Uterus (tissue), 7 donors: ENCODE data around the genes CACNA1C, NRIP2 and TULP3.

- PRO-cap, 4 experiments, result no peak in any of the 4 experiments
- RAMPAGE, long total RNA, 2 experiments, result start-site peak on the plus strand in 1 of 2 experiments, at chr12:1784314-1784536 at its widest, 9 reads per replicate
- RRBS, result no CpG with 5 or more reads among the region's 2 CpGs
Observed at GRCh38 chr12:1784085-1784708, 36.2 kb upstream of the LRTM2 start.

- PRO-cap, 4 experiments, result no peak in any of the 4 experiments
- RAMPAGE, long total RNA, 2 experiments, result no peak in any of the 2 experiments
- RRBS, result no CpG with 5 or more reads among the region's 4 CpGs
Observed at GRCh38 chr12:1787592-1787999, 32.8 kb upstream of the LRTM2 start.

GRCh38 chr12:1933193-1933763 lies 14.8 kb upstream of the CACNA2D4 start:
- PRO-cap, 4 experiments, result peak in 1 of 4 experiments; most common plus-strand start chr12:1933529 (in 1); most common minus-strand start chr12:1933401 (in 1)
- RAMPAGE, long total RNA, 2 experiments, result no peak in any of the 2 experiments
- RRBS, result no CpG with 5 or more reads among the region's 15 CpGs

DNA sequence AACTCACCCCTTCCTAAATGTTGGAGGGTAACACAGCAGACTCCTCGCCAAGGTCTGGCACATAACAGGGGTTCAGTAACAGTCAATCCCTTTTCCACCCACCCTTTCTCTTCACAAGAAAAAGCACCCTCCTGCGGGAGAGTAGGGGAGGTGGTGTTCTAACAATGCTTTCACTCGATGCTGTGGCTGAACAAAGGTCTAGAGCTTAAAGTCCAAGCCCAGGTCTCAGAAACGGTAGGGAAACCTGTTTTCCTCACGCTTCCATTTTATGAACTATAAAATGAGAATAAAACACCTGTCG lies 20.8 kb upstream of the CACNA2D4 start:
- PRO-cap, 4 experiments, result no peak in any of the 4 experiments
- RAMPAGE, long total RNA, 2 experiments, result no peak in any of the 2 experiments
- RRBS, result no CpG with 5 or more reads among the region's 6 CpGs

GRCh38 chr12:2052915-2053700 lies at the start of gene CACNA1C:
Gene CACNA1C, plus strand, starts transcription at chr12:2052987.
- PRO-cap, 4 experiments, result peak in 4 of 4 experiments; most common plus-strand start chr12:2053260 (in 3); most common minus-strand start chr12:2053262 (in 2)
- RAMPAGE, long total RNA, 2 experiments, result start-site peak on the plus strand in 1 of 2 experiments, at chr12:2053276-2053337 at its widest, 31 reads per replicate
- RRBS, result 2% methylated on average over 38 of the region's 77 CpGs

DNA sequence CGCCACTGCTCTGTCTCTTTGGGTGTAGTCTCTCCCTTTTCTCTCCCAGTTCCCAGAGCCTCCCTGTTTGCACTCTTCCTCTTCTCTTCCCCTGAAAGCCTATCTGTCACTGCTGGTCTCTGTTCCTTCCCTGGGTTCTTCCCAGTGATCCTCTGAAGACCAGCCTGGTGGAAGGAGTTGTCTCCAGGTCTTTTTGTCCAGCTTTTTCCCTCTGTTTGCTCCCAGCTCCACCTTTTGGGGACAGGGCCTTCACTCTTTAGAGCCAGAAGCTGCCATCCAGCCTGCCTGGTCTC lies 1.9 kb downstream of the CACNA1C start:
- PRO-cap, 4 experiments, result peak in 1 of 4 experiments; most common minus-strand start position 154 of the sequence (in 1)
- RAMPAGE, long total RNA, 2 experiments, result no peak in any of the 2 experiments
- RRBS, result no CpG with 5 or more reads among the region's 1 CpG

- PRO-cap, 4 experiments, result no peak in any of the 4 experiments
- RAMPAGE, long total RNA, 2 experiments, result no peak in any of the 2 experiments
- RRBS, result no CpG with 5 or more reads among the region's 7 CpGs
Observed at GRCh38 chr12:2187000-2187595, 134.3 kb downstream of the CACNA1C start.

DNA sequence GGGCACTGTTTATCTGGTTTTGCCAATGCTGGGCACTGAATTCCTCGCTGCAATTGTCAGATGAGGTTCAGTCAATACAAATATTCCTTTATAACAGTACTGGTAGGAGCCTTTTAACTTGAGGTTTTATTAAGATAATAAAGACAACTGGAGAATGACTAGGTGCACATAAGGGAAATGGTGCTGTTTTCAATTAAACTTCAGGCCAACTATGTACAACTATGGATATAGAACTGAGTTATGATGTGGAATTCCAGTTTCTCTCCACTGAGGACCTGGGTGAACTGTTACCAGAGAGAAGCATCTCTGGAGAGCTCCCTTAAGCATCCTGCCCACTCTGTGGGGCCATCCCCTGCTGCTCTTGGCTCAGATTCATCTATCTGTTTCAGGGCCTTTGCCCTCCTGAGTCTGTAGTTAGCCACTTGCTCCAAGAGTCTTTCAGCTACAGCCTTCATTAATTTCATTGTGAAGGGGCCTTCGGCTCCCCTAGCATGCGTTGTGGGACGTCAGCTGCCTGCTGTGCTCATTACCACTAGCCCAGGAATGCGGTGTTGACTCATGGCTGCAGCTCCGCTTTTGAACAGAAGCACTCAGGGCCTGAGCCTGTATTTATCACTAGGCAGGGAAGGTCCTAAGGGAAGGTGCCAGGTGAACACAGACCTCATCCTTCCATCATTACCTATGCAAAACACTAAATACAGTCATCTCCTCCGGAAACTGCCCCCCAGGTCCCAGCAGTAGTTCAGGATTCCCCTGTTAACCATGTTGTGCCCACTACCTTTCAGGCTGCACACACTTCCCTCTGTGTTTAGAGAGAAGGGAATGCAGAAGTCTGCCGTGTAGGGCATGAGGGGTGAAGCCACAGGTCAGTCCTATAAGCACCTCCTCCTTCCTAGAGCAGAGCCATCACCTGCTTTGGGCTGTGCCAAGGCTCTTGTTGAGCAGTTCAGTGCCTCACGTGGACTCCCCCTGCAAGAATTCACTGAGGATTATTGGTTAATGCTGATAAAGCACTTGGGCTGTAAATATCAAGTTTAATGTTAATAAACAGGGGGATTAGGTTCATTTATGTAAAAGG lies 191.3 kb downstream of the CACNA1C start:
- PRO-cap, 4 experiments, result no peak in any of the 4 experiments
- RAMPAGE, long total RNA, 2 experiments, result start-site peak on the plus strand in 1 of 2 experiments, centred at position 401 of the sequence, 12 reads per replicate
- RRBS, result no CpG with 5 or more reads among the region's 9 CpGs

DNA sequence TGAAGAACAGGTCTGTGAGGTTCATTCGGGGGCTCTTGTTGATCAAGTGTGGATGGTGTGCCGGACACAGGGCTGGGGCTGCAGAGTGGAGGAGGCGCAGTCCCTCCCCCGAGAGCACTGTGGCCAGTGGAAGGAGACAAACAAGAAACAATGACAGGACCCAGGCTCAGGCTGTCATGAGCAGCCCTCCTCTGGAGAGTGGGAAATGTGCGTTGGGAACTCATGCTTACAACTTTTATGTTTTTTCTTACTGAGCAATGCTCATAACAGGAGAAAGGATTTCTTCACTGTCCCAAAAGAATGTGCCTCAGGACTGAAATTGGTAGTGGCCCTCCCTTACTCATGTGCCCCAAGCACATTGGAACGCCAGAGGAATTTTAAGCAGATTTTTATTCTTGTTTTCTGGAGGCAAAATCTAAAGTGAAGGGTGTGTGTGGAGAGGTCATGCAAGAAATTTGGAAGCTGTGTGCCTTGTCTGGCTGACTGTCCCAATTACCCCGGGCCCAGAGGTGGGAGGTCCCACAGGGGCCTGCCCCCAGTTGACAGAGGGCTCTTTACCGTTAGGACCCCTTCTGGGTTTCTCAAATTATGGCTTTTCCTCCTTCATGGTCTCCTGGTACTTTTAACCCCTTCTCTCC lies 233.9 kb downstream of the CACNA1C start:
- PRO-cap, 4 experiments, result no peak in any of the 4 experiments
- RAMPAGE, long total RNA, 2 experiments, result no peak in any of the 2 experiments
- RRBS, result no CpG with 5 or more reads among the region's 8 CpGs

GRCh38 chr12:2287201-2287617 lies 234.4 kb downstream of the CACNA1C start:
- PRO-cap, 4 experiments, result no peak in any of the 4 experiments
- RAMPAGE, long total RNA, 2 experiments, result no peak in any of the 2 experiments
- RRBS, result no CpG with 5 or more reads among the region's 13 CpGs

DNA sequence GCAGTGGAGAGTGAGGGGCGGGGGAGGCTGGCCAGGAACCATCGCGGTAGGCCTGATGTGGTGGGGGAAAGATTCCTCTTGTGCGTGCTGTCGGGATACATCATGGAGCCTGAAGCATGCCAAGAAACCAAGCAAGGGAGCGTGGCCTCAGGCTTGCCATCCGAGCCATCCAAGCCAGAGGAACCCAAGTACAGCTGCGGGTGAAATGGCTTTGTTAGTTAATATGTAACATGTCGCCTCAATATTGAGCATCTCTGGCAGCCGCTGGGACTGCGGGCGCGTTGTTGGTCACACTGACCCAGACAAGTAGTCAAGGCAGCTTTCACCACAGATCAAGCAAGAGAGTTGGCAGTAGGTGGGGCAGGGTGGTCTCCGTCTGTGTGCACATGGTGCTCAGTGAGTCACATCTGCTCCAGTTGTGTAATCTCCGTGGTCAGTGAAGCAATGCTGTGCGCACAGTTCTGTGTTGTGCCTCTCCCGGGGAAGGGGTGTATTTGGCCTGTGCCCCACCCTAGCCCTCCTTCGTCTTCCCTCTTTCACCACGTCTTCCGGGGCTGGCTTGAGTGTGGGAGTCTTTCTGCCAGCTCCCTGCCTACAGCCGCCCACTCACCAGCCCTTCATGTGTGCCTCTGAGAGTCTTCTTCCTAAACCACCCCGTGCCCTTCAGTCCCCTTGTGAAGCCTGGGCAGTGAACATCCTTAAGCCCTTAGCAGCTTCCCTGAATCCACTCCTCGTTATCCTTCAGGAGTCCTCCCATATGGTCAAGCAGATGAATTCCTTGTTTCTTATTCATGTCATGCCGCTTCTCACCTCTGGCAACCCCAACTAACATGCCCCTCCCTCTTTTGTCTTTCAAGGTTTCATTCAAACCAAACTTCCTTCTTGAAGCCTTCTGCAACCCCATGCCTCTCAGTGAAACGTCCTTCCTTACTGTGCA lies 242.0 kb downstream of the CACNA1C start:
- PRO-cap, 4 experiments, result no peak in any of the 4 experiments
- RAMPAGE, long total RNA, 2 experiments, result no peak in any of the 2 experiments
- RRBS, result 26% methylated on average over 4 of the region's 25 CpGs

GRCh38 chr12:2450706-2451155 lies 344.0 kb upstream of the FKBP4 start:
- PRO-cap, 4 experiments, result no peak in any of the 4 experiments
- RAMPAGE, long total RNA, 2 experiments, result no peak in any of the 2 experiments
- RRBS, result no CpG with 5 or more reads among the region's 11 CpGs

DNA sequence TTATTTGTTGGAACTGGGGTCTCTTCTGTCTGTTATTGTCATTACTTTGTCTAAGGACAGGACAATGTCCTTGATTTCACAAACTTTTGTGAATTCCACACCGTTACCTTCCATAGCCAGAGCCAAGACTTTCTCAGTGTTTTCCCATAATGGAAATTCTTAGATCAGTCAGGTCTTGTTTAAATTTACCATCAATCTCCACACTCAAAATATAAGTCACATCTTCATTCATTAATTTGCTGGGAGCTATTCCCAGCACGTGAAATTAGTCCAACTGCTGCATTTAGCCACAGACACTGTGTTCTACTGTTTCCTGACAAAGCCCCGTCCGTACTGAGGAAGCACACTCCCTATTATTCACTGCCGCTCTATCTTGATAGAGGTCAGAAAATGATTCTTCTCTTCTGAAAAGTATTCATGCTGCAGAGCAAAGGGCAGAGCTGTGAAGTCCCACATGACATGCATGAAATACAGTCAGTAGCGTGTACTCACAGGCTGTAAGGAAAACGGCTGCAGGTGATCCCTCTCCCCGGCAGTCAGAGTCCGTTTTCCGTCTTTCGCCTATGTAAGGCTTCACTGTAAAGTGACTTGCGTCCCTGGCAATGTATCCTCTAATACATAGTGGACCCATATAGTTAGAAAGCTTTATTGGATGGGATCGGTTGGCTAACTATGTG lies 302.6 kb upstream of the FKBP4 start:
- PRO-cap, 4 experiments, result no peak in any of the 4 experiments
- RAMPAGE, long total RNA, 2 experiments, result no peak in any of the 2 experiments
- RRBS, result no CpG with 5 or more reads among the region's 13 CpGs

DNA sequence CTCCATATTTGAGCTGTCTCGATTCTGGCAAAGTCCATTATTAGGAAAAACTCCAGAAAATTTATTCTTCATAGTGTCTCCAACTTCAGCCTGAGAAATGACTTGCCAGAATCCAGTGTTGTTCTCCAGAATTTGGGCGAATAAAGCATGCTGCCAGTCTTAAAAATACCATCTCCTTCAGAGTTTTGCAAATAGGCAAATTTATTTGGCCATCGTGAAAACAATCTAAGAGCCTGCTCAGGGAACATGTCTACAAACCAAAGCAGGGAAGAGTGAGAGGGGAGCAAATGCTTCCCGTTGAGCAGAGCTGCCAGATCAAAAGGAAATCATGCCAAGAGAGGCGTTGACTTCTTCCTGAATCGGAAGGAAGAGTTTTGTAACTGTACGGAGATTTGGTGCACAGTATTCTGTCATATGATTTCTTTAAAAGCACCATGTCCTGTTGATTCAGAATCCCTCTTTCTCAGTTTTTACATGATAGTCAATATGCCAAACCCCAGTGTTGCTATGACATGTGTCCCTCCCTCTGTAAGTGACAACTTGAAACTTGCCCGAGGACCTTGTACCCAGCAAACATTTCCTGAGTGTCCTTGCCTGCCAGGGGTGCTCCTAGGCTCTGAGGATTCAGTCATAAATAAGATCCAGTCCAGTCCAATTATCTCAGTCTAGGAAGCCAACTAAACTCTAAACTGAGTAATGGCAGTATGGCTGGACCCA lies 300.3 kb upstream of the FKBP4 start:
- PRO-cap, 4 experiments, result no peak in any of the 4 experiments
- RAMPAGE, long total RNA, 2 experiments, result no peak in any of the 2 experiments
- RRBS, result no CpG with 5 or more reads among the region's 8 CpGs

- PRO-cap, 4 experiments, result no peak in any of the 4 experiments
- RAMPAGE, long total RNA, 2 experiments, result start-site peak on the plus strand in 1 of 2 experiments, at chr12:2584503-2584525 at its widest, 27 reads per replicate
- RRBS, result no CpG with 5 or more reads among the region's 2 CpGs
Observed at GRCh38 chr12:2584313-2584797, 210.4 kb upstream of the FKBP4 start.

DNA sequence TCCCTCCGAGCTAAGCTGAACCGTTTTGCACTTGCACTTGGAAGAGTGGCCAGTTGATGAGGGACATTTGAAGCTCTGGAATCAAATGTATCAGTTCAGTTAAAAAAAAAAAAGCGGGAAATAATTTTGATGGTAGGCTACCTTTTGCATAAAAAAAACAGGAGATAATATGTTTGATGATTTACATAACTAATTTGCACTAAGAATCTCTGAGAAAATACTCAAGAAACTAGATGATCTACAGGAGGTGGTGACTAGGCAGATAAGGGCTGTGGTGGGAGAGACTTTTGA lies 118.2 kb upstream of the FKBP4 start:
- PRO-cap, 4 experiments, result peak in 3 of 4 experiments; most common plus-strand start position 106 of the sequence (in 2)
- RAMPAGE, long total RNA, 2 experiments, result no peak in any of the 2 experiments
- RRBS, result no CpG with 5 or more reads among the region's 3 CpGs

- PRO-cap, 4 experiments, result peak in 2 of 4 experiments; most common plus-strand start chr12:2691275 (in 1); most common minus-strand start chr12:2691157 (in 2)
- RAMPAGE, long total RNA, 2 experiments, result no peak in any of the 2 experiments
- RRBS, result 31% methylated on average over 19 of the region's 66 CpGs
Observed at GRCh38 chr12:2690705-2691609, 103.8 kb upstream of the FKBP4 start.

DNA sequence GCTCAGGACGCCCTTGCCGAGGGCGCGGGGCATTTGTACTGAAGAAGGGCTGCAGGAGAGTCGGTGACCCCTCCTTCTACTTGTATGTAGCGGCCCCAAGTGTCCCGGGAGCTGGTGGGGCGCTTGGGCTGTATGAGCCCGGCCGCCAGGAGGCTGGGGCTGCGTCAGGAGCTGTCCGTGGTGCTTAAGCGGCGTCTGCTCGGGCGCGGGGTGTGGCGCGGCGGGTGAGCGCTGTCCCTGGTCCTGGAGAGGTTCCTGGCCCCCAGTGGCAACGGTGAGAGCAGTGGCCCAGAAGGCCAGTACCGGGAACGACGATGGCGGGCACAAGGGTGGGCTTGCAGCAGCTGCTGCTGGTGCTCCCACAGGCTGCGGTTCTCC lies 42.2 kb upstream of the FKBP4 start:
- PRO-cap, 4 experiments, result no peak in any of the 4 experiments
- RAMPAGE, long total RNA, 2 experiments, result no peak in any of the 2 experiments
- RRBS, result no CpG with 5 or more reads among the region's 27 CpGs

- PRO-cap, 4 experiments, result peak in 4 of 4 experiments; most common plus-strand start chr12:2835058 (in 1); most common minus-strand start chr12:2835024 (in 4)
- RAMPAGE, long total RNA, 2 experiments, result no peak in any of the 2 experiments
- RRBS, result no CpG with 5 or more reads among the region's 33 CpGs
Observed at GRCh38 chr12:2834487-2835484, at the start of gene NRIP2. Gene NRIP2, minus strand, starts transcription at chr12:2835035.

GRCh38 chr12:2890159-2890990 lies at the start of gene TULP3:
Gene TULP3, plus strand, starts transcription at chr12:2890891.
- PRO-cap, 4 experiments, result peak in 4 of 4 experiments; most common plus-strand start chr12:2890896 (in 3); most common minus-strand start chr12:2890699 (in 2)
- RAMPAGE, long total RNA, 2 experiments, result start-site peak on the plus strand in 1 of 2 experiments, at chr12:2890874-2890928 at its widest, 271 reads per replicate
- RRBS, result 2% methylated on average over 12 of the region's 67 CpGs